ENCODE measurements around a stretch of chr1.

DNA sequence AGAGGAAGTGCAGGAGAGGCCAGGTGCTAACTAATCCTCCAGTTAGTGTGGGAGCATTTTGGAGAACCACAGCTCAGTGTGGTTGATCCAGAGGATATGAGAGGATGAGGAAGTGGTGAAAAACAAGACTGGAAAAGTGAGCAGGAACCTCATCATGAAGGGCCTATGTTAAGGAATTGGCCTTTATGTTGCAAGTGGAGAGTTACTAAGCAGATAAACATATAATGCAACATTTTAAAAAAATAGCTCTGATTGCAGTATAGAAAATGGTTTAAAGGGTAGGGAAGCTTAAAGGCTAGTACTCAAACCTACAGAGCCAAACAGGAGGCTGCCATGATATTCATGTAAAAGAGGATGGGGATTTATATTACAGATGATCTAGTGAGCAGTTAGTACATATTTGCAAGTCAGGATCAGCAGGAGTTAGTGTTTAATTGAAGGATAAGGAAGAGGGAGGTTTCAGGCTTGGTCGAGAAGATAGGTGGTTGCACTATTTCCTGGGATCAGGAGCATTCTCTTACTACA lies 282.2 kb upstream of the SGIP1 start:
- RRBS = no CpG with 5 or more reads among the region's 1 CpG

DNA sequence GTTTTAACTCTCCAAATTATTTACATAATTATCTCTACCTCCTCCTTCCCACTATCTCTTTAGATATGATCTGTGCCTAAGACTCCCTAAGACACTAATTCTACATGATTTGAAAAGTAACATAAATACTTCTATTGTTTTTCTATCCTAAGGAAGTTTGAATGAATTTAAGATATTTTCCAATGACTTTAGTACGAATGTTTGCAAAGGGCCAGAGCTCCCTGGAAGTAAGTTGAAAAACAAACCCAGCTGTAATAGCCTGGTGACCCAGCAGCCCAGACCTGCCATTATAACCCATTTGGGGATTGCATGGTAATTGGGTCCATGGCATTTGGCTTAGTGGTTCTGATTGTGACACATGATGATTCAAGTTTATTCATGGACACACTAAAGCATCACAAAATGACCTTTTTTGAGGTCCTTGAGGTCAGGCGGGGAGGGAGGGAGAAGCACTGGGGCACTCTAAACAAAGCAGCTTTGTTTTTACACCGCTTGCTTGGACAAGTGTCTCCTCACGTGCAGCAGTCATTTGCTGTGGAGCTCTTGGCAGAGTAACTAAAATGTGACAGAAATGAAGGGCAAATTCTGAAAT lies 241.1 kb upstream of the SGIP1 start:
- RRBS = no CpG with 5 or more reads among the region's 4 CpGs

- RRBS = no CpG with 5 or more reads among the region's 7 CpGs
These were observed 203.5 kb upstream of the SGIP1 start for GRCh38 chr1:66330179-66331214.

- RRBS = no CpG with 5 or more reads among the region's 7 CpGs
These were observed 183.8 kb upstream of the SGIP1 start for GRCh38 chr1:66350016-66350731.

GRCh38 chr1:66353929-66354956 lies 179.7 kb upstream of the SGIP1 start:
- RRBS = no CpG with 5 or more reads among the region's 10 CpGs

DNA sequence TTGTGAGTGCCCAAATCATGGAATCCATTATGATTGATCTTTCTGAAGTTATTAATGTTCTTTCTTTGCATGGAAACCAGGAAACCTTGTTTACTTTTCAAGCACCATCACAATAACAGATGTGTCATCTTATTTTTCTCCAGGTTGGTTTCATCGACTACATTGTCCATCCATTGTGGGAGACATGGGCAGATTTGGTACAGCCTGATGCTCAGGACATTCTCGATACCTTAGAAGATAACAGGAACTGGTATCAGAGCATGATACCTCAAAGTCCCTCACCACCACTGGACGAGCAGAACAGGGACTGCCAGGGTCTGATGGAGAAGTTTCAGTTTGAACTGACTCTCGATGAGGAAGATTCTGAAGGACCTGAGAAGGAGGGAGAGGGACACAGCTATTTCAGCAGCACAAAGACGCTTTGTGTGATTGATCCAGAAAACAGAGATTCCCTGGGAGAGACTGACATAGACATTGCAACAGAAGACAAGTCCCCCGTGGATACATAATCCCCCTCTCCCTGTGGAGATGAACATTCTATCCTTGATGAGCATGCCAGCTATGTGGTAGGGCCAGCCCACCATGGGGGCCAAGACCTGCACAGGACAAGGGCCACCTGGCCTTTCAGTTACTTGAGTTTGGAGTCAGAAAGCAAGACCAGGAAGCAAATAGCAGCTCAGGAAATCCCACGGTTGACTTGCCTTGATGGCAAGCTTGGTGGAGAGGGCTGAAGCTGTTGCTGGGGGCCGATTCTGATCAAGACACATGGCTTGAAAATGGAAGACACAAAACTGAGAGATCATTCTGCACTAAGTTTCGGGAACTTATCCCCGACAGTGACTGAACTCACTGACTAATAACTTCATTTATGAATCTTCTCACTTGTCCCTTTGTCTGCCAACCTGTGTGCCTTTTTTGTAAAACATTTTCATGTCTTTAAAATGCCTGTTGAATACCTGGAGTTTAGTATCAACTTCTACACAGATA lies 161.5 kb upstream of the SGIP1 start:
- RRBS = no CpG with 5 or more reads among the region's 10 CpGs

DNA sequence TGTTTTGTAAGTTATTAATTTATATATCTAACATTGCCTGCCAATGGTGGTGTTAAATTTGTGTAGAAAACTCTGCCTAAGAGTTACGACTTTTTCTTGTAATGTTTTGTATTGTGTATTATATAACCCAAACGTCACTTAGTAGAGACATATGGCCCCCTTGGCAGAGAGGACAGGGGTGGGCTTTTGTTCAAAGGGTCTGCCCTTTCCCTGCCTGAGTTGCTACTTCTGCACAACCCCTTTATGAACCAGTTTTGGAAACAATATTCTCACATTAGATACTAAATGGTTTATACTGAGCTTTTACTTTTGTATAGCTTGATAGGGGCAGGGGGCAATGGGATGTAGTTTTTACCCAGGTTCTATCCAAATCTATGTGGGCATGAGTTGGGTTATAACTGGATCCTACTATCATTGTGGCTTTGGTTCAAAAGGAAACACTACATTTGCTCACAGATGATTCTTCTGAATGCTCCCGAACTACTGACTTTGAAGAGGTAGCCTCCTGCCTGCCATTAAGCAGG lies 160.2 kb upstream of the SGIP1 start:
- RRBS = no CpG with 5 or more reads among the region's 3 CpGs

DNA sequence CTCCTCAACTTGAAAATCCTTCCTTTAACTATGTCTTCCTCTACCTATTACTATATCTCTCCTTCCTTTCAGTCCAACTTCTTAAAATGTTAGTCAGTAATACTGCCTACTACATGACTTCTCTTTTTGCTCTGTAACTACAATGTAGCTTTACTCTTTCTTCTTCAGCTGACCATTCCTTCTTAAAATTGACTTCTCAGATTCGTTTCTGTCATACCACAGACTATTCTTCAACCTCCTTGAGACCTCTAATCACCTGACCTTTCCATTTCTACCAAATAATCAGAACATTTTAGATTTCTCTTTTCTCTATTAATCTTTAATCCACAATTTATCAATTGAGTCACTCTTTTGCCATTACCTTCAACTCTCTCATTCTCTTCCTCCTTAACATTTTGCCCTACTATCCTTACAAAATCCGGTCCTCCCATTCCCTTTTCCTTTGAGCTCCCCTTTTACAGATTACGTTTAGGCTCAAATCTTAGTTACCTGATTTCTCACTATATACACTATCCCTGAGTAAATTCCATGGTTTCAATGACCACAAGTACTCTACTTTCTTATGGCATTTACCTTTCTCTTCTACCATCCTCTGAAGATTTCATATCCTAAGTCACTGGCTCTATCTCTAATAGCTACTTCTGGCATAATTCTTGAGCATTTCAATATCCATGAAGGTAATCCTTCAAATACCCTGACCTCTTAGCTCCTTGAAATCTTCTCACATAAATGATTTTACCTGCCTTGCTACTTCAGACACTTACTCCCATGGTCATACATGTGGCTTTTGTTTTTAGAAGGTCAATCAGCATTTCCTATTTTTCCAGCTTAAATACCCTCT lies 17.4 kb downstream of the DNAI4 start:
- RRBS = no CpG with 5 or more reads among the region's 3 CpGs

GRCh38 chr1:66930128-66931319 lies 5.7 kb downstream of the MIER1 start:
- RRBS = 1% methylated on average over 39 of the region's 82 CpGs

GRCh38 chr1:66987250-66988067 lies 62.7 kb downstream of the MIER1 start:
- RRBS = no CpG with 5 or more reads among the region's 3 CpGs

GRCh38 chr1:67430984-67431379 lies 780 bp upstream of the SERBP1 start:
- RRBS = no CpG with 5 or more reads among the region's 22 CpGs

DNA sequence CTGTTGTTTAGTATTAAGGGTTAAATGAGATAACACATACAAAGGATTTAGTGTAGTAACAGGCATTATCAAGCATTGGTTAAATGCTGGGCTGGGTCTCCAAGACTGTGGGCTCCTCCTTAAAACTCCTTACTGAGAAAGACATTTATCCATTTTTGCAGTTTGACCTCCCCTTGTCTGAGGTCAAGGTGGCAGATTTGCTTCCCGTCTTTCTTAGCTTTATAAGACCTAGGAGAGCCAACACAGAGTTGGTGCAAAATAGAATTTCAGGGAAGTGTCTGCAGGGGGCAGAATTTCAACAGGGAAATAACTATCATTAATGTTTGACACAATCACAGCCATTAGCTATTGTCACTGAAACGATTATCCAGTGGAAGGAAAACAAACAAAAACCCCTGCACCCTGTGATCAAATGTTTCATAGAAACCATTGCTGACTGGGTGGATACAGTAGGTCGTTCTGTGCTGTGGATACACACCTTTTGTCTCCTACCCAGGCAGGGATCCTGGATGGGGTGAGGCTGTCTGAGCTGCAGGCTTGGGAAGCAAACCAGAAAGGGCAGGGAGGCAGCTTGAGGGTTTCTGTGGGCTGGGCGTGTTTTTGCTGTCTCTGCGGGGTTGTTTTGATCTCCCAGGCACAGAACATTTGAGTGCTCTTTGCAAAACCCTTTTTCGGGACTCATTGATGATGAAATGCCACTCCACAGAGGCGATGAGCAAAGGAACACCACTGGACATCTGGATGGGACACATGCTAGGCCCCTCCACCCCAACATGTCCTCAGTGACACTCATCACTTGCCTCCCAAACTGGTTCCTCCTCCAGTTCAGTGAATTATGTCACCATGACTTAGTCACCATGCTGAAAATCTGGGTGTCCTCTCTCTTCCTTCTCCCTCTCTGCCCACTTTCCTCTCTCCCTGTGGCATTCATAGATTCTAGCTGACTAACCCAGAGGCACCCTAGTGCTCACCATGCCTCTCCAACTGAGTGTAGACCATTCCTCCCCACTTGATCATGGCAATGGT lies 94.2 kb upstream of the SERBP1 start:
- RRBS = no CpG with 5 or more reads among the region's 7 CpGs

- RRBS = no CpG with 5 or more reads among the region's 4 CpGs
These were observed 104.4 kb upstream of the SERBP1 start for GRCh38 chr1:67534517-67535078.

DNA sequence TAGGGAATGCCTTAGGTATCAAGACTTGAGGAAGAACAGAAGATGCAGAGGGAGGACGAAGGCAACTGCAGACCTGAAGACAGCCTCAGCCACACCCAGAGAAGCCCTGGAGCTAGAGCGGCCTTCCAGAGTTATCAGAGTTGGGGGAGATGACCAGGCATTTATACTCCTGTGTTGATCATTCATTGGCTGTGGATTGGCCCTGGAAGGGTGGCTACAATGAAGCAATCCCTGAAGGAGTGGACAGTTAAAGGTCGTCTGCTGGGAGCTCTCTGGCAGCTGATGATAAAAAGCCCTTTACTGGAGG lies 126.6 kb upstream of the GADD45A start:
- RRBS = no CpG with 5 or more reads among the region's 3 CpGs

DNA sequence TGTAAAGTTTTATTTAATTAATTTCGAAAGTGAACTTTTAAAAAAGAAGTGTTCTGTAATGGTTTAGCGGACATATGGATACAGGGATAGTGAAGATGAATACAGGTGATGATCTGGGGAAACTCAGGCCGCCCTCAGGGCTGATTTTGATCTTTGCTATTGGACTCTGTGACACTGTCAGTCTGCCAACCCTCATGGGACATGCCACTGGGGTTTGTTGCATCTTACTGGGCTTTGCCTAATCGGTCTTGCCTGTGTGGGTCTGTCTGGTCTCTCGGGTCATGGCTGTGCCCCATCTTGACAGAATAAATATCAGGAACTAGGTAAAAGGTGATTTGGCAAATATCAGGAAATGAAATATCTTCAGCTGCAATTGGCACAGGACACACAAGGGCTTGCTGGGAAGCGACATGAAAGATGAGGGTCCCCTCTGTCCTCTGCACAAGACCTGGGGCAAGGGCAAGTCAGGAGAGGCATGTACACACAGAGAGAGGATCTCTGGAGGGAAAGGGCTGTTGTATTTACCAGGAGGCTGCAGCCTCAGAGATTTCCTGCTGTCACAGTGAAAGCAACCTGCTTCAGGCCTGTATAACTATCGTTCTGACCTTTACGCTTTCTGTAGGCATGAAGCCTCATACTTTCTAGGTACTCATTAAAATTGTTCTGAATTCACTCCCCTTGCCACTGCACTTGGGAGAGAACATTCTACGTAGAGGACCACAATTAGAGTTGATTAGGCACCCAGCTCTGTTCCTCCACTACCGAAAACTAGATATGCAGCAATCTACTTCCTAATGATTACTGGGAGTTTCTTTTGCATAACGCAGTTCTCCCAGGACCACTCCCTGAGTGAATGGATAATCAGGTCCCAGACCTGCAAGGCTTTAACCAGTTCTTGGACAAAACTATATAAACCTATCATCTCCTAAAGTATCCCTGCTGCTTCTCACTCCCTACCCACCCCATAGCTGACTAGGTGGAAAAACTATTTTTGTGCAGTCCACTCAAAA lies 51.9 kb upstream of the GADD45A start:
- RRBS = no CpG with 5 or more reads among the region's 11 CpGs

DNA sequence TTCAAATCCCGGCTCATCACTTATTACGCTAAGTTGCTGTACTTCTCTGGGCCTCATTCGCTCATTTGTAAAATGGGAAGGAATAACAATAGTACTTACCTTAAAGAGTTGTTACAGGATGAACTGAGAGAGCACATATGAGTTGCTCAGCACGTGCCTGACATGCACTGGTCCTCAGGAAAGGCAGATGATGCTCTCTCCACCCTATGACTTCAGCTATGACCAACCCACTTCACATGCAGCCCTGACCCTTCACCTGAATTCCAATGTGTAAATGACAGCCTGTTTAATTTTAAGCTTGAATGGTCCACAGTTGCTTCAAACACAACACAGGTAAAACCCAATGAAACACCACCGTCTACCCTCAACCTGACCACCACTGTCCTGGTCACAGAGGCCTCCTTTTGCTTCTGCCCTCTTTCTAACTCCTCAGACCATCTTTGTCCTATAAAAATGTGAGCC lies 32.9 kb downstream of the GADD45A start:
- RRBS = no CpG with 5 or more reads among the region's 5 CpGs

DNA sequence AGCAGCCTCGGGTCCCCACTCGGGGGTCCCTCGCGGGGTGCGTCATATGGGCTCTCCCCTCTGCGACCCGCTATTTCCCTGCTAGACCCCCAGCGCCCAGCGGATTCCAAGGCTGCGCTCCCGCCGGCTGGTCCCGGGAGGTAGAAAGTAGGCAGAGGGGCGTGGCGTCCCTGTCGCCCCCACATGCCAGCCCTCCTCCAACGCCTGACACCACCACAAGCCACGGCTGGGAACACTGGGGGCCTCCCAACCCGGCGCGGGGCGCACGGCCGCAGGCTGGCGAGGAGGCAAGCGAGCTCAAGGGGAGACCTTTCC lies 629 bp downstream of the GNG12 start:
- RRBS = no CpG with 5 or more reads among the region's 26 CpGs

DNA sequence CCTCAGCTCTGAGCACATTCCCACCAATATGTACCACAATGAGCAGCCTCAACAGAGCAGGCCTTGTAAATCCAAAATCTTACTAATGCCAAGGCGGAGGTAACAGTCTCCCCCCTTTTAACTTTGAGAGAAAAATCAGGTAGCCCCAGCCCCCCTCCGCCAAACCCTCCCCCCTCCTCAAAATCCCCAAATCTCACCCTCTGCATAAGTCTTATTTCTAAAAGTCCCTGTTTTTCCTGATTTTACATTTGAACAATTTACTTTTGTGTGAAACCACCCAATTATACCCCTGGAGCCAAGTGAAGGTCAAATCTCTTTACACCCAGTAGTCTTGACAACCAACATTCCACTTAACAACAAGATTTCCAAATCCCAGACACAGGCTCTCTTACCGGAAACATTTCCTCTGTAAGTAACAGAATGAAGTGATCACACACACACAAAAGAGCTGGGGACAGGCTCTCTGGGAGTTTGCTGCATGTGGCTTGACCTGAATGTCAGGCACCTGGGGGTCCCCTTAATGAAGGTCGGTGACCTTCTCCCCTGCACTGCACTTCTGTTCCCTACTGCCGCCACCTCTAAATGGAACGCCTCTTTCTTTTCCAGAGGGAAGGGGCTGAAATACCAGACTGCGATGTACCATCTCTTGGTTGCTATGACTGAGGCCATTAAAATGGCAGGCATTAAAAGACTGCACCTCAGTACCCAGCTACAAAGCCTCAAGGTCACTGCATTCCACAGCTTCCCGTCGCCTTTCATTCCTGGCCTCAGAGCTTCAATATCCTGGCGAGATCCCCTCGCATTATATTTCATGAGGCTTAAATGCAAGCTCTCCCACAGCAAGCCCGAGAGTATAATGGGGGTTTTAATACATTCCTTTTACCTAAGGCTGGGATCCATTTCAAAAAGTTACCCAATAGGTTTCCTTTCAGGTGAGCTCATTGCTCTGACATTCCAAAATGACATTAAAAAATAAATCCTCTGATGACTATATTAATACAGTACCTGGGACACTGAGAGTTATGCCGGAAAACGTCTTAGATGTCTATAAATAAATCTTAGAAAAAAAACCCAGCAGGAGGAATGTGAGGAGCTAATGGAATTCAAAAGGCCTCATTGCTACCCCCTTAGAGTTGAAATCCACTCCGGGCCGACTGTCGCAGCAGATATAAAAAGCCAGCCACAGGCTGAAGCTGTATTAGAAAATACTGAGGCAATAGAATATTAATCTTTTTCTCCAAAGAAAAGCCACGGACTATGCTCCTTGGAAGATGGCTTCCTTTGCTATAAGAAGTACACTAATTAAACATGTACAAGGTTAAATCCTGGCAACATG lies 90.9 kb upstream of the DIRAS3 start:
- RRBS = 58% methylated on average over 2 of the region's 18 CpGs

DNA sequence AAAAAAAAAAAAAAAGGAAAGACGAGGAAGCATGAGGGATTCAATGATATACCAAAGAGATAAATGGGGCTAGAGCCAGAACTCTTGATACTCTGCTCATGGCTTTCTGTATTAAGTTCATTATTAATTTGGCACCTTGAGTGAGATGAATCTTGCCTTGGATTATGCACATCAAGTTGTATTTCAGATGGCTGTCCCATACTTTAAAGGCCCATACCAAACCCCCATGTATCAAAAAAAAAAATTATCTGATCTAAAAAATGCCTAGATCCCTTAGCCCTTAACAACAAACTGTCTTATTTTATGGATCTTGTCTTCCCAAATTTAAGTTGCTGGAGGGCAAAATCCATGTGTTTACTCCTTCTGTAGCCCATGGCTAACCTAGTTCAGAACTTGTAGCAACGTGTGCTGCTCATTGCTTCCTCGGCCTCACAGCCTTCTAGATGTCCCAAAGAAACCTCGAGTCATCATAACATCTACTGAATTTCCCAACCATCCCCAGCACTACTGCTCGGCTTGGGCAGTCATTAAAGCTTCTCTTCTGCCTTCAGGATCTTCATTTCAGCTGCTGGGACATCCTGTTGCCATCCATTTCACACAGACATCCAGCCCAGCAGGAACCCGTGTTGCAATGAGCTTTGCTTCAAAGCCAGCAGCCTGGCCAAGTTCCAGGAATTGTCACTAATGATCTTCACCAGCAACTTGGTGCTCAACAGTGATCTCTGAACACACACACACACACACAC lies 18.7 kb downstream of the WLS start:
- RRBS = no CpG with 5 or more reads among the region's 6 CpGs